ENCODE measurements around the gene HES2.

DNA sequence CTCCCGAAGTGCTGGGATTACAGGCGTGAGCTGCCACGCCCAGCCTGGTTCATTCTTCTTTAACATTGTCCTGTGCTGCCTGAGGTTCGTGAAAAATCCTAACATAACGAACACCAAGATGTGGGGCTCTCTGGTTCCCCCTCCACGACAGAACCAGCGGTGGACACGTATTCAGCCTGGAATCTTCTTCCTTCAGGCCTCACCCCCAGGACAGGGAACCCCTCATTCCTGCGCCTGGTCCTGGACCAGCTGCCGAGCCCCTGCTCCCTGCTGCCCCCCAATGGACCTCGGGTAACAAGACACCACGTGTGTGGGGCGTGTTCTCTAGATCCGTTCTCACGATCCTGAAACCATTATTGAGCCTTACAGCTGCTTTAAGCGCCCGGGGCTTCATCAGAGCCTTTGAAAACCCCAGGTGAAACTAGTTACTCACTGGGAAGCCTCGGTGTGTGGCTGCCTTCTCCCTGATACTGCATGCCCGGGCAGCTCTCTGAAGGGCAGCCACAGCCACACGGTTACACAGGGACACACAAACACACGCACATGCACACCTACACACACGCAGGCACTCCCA is 5.4 kb downstream of the HES2 start:
- RRBS: 47% methylated on average over 2 of the region's 22 CpGs

- RRBS: 2% methylated on average over 57 of the region's 102 CpGs
Measured at GRCh38 chr1:6419522-6420591, at the start of gene HES2. HES2 (minus strand) TSS chr1:6419919.

DNA sequence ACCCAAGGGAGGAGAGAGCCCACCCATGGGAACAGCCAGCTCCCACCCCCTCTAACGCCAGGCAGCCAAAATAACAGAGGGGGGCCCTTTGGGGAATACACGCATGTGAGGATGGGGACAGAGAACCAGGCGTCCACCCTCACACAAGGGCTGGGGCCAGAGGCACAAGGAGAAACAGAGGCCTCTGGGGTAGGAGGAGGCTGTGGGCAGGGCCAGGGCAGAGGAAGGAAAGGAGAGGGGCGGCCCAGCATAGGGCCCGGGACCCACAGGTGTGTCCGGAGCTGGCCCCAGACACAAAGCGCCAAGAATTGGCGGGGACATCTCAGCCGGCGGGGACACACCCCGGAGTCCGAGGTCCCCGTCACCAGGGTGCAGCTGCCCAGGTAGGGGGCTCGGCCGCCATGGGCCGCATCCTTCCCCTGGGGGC is 6.7 kb downstream of the PLEKHG5 start:
- RRBS: 30% methylated on average over 6 of the region's 16 CpGs

GRCh38 chr1:6485324-6486453 is 5.8 kb downstream of the PLEKHG5 start:
- RRBS: 3% methylated on average over 32 of the region's 71 CpGs

- RRBS: 2% methylated on average over 38 of the region's 99 CpGs
Measured at GRCh38 chr1:6496792-6497921, 5.7 kb upstream of the PLEKHG5 start.

GRCh38 chr1:6580334-6581372 is 859 bp downstream of the ZBTB48 start:
- RRBS: no CpG with 5 or more reads among the region's 27 CpGs

GRCh38 chr1:6594785-6596025 is 7.5 kb downstream of the KLHL21 start:
- RRBS: no CpG with 5 or more reads among the region's 14 CpGs

GRCh38 chr1:6603176-6603927 is 683 bp upstream of the KLHL21 start:
- RRBS: 2% methylated on average over 6 of the region's 42 CpGs

GRCh38 chr1:6633710-6634419 is 9.2 kb downstream of the THAP3 start:
- RRBS: no CpG with 5 or more reads among the region's 21 CpGs

- RRBS: 62% methylated on average over 7 of the region's 26 CpGs
Measured at GRCh38 chr1:6634739-6635438, 10.2 kb downstream of the THAP3 start.

DNA sequence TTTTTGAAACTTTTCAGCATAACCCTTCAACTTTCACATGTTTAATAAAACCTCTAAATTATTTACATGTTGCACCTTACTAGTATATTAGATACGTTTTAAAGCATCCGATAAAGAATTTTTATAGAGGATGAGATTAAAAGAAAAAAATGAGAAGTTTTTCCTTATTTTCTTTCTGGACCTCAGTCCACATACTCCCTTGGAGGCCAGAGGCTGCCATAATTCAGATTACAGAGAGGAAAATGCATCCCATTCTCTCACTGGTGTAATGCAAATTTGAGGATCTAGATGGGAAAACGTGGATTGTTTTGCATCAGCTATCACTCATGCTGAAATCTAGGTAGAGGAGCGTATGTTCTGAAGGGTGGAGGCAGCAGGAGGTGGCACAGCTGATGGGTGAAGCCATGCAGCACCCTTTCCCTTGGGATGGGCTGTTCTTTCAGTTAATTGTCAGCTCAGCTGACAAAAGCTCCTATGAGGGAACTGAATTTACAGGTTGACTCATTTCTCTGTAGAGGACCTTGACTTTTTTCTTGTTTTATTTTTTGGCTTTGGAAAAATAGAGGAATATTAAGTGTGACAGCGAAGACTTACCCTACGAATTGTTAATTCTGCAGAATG is 41.7 kb downstream of the CAMTA1 start:
- RRBS: no CpG with 5 or more reads among the region's 6 CpGs

GRCh38 chr1:6866144-6866526 is 80.9 kb downstream of the CAMTA1 start:
- RRBS: no CpG with 5 or more reads among the region's 2 CpGs

- RRBS: no CpG with 5 or more reads among the region's 17 CpGs
Measured at GRCh38 chr1:7098234-7098808, 313.1 kb downstream of the CAMTA1 start.

DNA sequence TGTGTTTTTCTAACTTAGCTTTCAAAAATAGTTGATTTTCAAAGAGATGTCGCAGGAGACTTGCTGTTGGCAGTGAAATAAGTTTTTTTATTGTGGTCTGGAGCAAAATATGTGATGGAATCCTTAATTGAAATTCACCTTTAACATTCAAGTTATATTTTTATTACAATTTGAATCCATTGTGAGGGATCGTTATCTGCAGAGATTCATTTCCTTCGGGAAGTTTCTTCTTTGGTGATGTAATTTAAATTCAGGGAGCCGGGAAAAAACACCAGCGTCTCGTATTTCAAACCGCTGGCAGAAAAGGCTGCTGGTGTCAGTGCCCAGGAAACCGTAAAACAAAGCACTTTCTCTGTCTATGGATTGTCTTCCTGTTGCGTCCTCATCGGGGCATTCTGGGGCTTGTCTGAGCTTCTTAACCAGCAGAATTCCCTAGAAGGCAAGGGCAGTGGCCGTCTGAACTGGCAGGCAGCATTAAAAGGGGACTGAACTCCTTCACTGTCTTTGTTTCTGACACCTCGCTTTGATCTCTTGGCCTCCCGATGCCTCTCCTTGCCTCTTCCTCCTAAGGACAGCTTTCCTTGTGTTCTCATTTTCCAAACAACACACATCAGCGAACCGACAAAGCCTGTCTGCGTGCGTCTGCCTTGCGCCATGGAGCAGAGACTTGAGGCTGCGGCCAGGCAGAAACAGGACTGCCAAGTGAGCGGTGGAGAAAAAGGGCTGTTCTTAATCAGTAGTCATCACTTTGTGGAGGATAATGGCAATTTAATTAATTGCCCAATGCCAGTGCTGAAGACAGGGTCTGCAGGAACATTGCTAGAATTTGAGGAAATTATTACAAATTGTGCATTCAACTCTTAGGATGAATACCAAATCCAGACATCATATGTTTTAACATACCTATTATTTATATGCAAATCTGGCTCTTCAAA is 391.6 kb upstream of the VAMP3 start:
- RRBS: no CpG with 5 or more reads among the region's 20 CpGs

DNA sequence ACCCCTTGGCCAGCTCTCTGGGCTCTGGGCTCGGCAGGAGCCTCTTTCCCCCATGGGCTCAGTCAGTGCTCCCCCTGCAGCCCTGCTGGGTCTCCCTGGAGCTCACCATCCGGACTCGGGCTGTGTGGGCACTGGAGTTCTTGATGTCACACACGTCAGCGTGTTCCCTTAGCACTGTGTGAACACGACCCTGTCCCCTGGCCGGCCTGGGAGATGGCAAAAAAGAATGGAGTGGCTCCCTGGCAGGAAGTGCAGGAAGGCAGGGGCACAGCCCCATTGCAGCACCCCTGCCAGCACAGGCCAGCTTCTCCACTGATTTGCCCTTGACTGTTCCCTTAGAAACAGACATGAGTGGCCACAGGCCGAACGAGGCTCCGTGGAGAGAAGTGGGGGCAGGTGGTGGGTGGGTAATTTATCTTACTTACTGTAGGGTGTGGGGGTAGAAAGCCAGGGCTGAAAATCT is 381.8 kb upstream of the VAMP3 start:
- RRBS: no CpG with 5 or more reads among the region's 10 CpGs

DNA sequence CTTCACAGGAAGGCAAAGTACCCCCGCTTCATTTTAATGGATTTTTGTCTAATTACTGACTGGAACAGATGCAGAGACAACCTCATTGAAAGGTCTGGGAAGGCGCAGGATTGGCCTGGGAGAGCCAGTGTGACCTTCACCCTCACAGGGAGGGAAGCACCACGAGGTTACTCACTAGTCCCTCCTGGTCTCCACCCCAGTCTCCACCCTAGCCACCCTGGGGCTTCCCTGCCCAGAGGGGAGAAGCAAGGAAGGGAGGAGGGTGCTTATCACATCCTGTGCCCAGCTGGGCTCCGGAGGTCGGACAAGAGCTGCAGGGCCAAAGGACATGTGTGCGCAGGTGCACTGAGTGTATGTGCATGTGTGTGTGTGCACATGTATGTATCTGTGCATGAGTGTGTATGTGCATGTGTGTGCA is 220.1 kb upstream of the VAMP3 start:
- RRBS: no CpG with 5 or more reads among the region's 6 CpGs

GRCh38 chr1:7819852-7820861 is 32.7 kb downstream of the UTS2 start:
- RRBS: no CpG with 5 or more reads among the region's 9 CpGs

- RRBS: no CpG with 5 or more reads among the region's 5 CpGs
Measured at GRCh38 chr1:7853259-7853558, 344 bp upstream of the UTS2 start.

- RRBS: no CpG with 5 or more reads among the region's 2 CpGs
Measured at GRCh38 chr1:8018482-8018762, 7.7 kb downstream of the ERRFI1 start.

DNA sequence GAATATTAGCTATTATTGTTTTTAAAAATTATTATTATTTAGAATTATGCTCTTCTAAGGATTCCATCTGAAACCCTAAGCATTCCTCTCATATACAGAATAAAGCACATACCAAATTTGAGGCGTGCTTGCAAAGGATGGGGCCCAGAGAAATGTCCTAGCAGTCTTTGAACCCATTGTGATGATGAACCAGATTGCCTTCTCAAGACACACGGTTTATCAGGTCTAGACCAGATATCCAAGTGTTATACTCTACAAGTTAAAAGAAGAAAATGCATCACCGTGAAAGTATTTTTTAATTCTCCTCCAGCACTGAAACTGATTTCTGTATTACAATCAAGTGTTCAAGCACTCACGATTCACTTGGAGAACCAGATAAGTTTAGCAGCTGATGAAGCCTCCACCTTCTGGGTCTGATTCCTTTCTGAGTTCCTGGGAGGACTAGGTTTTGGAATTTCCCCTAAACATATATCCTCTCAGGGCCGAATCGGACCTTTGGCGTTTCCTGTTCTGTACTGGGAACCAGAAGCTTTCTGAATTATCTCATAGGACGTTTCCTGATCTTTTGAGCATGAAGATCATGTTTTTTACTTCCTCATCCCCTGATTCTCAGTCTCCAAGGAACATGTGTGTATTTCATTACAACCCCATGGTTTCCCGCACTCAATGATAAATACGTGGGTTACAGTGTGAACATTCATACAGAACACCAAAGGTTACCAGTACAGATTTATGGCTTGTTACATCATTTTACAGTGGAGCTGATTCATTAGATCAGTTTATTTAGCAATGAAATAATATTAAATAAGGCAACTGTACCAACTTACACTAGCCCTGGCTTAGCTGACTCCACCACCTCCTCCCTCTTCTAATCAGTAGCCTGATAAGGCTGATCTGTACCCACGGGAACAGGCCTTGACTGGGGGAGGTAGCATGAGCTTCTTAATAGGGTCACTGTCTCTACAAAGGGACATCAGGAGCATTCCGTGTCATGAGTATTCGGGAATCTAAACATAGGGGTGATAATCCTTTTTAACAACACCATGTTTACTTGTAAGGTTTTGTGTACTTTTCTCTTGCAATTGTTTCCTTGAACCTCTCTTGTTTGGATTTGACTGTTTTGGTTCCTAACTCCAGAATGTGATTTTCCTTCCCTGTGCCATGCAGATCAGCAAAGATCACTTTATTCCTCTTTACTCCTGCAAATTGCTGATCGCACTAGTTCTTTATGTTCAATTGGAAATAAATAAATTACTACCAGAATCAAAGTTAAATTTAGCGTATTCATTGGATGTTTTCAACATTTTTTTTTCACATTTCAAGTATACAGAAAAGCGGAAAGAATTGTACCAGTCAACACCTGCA is 57.7 kb upstream of the ERRFI1 start:
- RRBS: no CpG with 5 or more reads among the region's 16 CpGs